Hair follicle dermal papilla cell (primary cell): ENCODE measurements around the gene AKR7A2.

DNA sequence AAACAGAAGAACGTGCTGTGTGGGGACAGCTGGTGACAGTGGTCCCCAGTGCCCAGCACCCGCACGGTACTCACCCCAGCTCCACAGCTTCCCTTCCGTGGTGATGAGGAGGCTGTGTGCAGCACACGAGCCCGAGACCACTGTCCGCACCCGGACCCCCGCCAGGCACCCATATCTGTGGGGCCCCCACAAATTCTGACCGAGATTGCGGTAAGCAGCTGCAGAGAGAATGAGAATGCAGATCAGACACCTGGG is 14.1 kb downstream of the RCC2 start:
- CAGE, long polyA plus RNA = no peak

DNA sequence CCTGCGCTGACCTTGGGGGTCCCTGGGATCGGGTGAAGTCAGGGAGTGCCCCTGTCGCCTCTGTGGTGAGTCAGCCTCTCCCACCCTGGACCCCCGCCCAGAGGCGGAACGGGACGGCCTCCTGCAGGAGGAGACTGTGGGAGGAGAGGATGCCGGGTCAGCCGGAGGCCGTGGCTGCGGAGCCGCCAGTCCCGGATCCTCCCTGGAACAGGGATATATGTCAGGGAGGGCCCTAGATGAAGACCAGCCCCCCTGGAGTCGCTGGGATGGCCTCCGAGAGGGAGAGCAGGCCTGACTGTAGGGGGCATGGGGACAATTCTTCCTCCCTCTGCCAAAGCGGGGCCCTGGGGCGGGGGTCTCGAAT is 794 bp downstream of the ARHGEF10L start:
- CAGE, long polyA plus RNA = no peak

- CAGE, long polyA plus RNA = no peak
Measured at GRCh38 chr1:17567576-17568180, 28.2 kb downstream of the ARHGEF10L start.

DNA sequence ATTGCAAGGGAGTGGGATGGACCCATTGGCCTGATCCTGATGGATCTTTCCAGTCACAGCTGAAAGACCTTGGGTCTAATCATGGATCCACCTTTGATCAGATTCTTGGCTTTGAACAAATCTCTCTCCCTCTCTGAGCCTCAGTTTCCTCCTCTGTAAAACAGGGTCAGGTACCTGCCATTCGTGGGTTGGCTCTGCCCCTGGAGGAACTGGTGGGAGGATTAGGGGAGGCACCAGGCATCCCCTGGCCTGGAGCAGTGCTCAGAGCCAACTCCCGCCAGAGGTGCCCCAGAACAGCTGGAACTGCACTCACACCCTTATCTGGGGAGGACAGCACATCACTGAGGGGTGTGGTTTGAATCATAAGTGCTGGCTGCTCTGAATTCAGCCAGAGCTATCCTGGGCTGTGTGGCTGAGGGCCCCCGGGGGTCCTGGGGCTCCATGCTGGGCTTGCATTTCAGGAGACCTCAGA is 29.5 kb downstream of the ARHGEF10L start:
- CAGE, long polyA plus RNA = no peak

DNA sequence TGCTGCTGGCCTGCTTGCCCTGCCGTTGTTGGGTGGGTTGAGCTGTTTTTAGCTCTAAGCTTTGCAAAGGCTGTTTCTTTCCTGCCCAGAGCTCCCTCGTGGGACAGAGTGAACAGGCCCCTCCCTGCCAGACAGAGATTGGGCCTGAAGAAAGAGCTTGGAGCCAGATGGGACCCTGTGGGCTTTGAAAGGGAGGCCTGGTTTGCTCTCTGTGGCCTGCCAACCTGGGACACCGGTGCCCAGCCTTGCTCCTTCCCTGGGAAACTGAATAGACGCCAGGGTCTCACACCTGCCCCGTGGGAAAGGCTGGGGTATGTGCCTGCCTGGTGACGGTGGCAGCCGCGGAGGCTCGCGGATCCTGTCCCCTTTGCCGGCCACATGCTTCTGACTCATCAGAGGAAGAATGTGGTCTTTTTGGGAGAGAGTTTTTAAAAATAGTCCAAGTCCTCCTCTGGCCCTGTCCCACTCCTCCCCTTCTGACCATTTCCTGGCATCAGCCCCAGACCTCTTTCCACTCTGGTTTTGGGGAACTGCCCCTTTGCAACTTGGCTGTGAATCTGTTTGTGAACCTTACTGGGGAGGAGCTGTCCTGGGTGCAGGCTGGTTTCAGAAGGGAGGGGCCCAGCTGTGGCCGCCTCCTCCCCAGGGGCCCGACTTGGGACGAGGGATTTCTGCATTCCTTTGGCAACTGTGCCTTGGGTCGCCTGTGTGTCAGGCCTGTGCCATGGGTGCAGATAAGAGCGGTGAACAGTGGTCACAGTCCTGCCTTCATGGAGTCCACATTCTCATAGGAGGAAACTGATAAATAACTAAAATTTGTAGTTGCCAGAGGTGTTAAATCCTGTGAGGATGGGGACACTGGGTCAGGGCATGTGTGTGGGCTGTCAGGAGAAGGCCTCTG is 30.2 kb downstream of the ARHGEF10L start:
- CAGE, long polyA plus RNA = no peak

DNA sequence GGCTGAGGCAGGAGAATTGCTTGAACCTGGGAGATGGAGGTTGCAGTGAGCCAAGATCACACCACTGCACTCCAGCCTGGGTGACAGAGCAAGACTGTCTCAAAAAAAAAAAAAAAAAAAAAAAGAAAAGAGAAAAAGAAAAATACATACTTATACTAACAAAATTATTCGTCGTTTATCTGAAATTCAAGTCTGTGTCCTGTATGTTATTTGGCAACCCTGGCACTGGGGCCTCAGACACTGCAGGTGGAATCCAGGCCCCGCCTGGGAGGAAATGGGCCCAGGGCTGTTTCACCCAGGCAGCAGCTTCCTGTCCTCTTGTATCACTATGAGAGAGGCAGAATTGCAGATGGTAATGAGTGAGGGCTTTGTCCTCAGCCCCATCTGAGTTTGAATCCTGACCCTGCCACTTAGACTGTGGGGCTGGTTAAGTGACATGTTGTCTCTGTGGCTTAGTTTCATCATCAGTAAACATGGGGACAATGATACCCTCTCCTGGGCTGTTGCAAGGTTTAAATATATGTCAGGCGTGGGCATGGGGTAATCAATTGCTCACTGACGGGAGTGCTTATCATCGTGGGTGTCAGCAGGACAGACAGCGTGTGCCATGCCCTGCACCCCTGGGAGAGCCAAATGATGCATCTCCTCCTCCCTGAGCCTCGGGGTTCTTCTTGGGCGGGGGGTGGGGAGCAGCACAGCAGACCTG is 41.9 kb downstream of the ARHGEF10L start:
- CAGE, long polyA plus RNA = no peak

DNA sequence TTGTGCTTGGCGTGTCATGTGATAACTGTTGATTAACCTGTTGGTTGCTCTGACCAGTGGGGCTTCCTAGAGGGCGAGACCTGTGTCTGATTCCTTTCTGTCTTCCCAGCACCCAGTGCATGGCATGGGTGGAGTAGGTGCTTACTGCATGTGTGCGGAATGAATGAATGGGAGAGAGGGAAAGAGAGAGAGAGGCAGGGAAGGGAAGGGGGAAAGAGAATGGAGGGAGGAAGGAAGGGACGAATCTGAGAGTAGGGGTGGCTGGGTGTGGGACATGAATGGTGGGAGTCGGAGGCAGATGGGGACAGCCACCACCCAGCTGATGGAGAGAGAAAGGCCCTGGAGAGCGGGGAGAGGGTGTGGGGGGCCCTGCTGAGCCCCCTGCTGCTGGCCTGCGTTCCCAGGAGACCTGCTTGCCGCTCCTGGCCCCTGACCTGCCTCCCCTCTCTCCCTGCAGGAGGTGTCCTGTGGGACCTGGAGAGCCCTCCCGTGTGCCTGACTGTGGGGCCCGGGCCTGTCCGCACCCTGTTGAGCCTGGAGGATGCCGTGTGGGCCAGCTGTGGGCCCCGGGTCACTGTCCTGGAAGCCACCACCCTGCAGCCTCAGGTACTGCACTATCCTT is 91.0 kb upstream of the ACTL8 start:
- CAGE, long polyA plus RNA = no peak

DNA sequence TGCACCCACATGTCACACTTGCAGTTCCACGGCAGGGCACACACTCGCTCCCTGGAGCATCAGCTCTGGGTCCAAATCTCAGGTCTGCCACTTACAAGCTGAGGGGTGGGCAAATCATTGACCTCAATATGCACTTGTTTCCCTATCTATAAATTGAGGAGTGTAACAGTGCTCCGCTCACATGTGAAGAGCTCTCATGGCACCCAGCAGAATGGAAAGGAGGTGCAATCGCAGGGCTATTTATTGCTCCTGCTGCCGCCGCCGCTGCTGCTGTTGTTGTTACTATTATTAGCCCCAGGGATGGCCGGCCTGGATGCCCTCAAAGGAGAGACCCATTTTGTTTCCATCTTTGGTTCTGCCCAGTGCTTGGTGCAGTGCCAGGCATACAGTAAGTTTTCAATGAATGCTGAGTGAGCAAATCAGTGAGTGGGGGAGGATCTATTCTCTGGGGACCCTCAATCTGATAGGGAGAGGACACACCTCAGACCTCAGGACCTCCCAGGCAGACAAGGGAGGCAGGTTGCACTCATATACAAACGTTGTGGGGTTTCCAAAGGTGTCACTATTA is 136.1 kb downstream of the ACTL8 start:
- CAGE, long polyA plus RNA = no peak

DNA sequence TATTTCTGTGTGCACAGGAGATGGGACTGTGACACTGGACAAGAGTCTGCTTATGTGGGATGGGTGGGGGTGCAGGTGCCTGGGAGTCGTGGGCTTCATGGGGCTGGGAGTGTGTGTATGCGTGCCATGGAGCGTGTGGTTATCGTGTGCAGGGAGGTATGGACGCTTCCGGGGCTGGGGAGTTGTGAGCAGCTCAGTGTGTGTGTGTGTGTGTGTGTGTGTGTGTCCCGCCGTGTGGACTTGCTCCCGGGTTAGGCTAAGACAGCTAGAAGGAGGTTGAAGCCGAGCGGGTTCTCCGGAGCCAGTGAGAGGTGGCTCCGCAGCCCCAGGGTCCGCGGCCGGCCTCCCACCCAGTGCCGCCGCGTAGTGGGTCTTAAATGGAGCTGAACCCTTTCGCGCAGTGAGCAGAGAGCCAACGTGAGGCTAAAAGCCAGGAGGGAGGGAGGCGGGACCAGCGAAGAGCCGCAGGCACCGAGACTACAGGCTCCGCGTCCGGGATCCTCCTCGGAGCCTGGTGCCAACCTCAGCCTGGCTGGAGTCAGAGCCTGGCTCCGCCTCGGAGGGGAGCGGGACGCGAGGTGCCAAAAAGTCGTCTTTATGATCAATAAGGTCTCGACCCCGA is 1.3 kb downstream of the IGSF21 start:
- CAGE, long polyA plus RNA = no peak

GRCh38 chr1:18705270-18705501 is 74.5 kb downstream of the PAX7 start:
- CAGE, long polyA plus RNA = no peak

GRCh38 chr1:18871164-18871597 is 11.7 kb upstream of the TAS1R2 start:
- CAGE, long polyA plus RNA = no peak

- CAGE, long polyA plus RNA = no peak
Measured at GRCh38 chr1:18900977-18901717, 1.2 kb downstream of the ALDH4A1 start.

GRCh38 chr1:19003532-19003891 is 47.0 kb upstream of the IFFO2 start:
- CAGE, long polyA plus RNA = no peak

- CAGE, long polyA plus RNA = no peak
Measured at GRCh38 chr1:19045798-19046563, 89.5 kb upstream of the IFFO2 start.

- CAGE, long polyA plus RNA = no peak
Measured at GRCh38 chr1:19272497-19272993, 16.0 kb downstream of the AKR7A3 start.

GRCh38 chr1:19311554-19312604 is at the start of gene AKR7A2:
TSS of gene AKR7A2 (minus strand) at chr1:19312144.
- CAGE, long polyA plus RNA = no peak

GRCh38 chr1:19351583-19352260 is 39.6 kb downstream of the SLC66A1 start:
- CAGE, long polyA plus RNA = no peak

GRCh38 chr1:19353461-19354211 is 41.5 kb downstream of the SLC66A1 start:
- CAGE, long polyA plus RNA = no peak

- CAGE, long polyA plus RNA = no peak
Measured at GRCh38 chr1:19433083-19433972, 52.0 kb downstream of the CAPZB start.

DNA sequence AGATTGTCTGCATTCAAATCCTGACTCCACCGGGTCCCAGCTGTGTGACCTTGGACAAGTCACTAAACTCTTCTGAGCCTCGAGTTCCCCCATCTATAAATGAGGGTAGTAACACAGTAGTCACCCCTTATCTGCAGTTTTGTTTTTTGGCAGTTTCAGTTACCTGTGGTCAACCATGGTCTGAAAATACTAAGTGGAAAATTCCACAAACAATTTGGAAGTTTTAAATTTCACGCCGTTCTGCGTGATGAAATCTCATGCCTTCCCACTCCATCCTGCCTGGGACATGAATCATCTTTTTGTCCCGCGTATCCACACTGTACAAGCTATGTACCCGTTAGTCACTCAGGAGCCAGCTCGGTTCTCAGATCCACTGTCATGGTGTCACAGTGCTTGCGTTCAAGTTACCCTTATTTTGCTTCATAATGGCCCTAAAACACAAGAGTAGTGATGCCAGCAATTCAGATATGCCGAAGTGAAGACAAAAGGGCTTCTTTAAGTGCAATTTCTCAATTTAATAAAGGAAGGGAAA is 49.3 kb downstream of the CAPZB start:
- CAGE, long polyA plus RNA = no peak